ENCODE measurements around the genes LPCAT2, MT4 and MT2A.

DNA sequence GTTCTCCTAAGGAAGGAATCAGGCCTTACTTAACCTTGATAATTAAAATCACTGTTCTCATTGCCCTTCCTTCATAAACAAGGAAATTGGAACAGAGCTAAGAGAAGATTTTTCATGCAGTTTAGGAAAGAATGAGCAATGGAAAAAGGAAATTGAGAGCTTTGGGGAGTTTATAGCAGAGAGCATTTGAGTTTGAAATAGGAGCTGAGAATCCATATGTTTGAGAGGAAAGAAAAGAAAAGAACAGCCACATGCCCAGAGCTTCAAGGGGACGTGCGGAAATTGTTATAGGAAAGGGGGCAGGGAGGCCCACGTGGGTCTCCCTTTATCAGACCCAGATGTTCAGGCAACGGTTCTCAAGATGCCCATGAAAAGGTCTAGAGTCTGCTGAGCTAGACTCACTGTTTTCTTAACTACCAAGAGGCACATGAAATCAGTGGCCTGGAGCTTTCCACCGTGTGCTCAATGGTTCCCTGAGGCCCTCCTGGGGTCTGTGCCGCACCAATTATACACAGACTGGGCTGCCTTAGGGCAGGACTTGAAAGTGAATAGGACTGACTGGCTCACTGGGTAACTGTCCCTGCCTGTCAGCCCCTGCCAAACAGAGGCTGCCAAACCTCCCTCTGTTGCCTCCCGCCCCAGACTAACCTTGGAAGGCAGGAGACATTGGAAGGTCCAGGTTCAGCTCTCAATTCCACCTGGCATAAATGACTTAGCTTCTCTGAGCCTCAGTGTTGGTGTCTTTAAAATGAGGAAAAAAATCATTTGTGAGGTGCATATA, 31.3 kb downstream of the CHD9 start:
- RRBS = no CpG with 5 or more reads among the region's 7 CpGs

- RRBS = no CpG with 5 or more reads among the region's 4 CpGs
Observed at GRCh38 chr16:53286100-53286555, 148.1 kb upstream of the RBL2 start.

- RRBS = 42% methylated on average over 4 of the region's 9 CpGs
Observed at GRCh38 chr16:54064770-54065286, 221.8 kb downstream of the IRX3 start.

DNA sequence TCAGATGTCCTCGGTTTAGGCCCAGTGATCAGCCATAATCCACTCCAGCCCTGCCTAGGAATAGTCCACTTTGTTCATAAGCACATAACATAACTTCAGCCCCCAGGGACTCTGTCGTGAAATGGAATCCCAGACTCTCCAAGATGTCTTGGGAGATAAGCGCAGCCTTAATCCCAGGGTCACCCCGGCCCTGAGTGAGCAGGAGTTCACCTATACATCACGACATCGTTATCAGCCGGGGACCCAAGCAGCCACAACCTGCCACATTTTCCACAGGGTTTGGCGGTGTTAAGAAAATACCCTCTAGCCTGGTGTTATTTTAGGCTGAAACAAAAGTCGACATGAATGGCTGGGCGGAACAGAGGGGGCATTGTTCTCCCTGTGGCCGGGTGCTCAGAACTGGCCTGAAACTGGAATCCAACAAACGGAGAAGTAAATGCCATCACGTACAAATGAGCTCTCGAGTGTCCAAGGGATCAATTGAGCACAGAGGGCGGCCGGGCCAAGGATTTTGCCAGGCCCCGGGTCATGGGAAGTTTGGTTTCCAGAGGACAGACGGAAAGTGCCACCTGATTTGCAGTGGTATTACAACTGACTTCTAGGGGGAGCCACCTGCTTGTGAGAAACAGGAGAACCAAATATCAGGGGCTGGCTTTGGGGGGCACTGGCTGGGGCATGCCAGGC, 145.8 kb upstream of the IRX3 start:
- RRBS = 9% methylated on average over 3 of the region's 18 CpGs

DNA sequence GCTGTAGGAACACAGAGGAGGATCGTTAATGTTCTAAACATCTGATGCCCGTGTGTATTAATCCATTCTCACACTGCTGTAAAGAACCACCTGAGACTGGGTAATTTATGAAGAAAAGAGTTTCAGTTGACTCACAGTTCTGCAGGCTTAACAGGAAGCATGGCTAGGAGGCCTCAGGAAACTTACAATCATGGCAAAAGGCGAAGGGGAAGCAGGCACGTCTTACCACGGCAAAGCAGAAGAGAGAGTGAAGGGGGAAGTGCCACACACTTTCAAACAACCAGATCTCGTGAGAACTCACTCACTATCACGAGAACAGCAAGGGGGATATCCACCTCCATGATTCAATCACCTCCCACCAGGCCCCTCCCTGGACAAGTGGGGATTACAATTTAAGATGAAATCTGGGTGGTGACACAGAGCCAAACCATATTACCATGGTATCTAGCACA, 56.7 kb upstream of the IRX5 start:
- RRBS = no CpG with 5 or more reads among the region's 7 CpGs

DNA sequence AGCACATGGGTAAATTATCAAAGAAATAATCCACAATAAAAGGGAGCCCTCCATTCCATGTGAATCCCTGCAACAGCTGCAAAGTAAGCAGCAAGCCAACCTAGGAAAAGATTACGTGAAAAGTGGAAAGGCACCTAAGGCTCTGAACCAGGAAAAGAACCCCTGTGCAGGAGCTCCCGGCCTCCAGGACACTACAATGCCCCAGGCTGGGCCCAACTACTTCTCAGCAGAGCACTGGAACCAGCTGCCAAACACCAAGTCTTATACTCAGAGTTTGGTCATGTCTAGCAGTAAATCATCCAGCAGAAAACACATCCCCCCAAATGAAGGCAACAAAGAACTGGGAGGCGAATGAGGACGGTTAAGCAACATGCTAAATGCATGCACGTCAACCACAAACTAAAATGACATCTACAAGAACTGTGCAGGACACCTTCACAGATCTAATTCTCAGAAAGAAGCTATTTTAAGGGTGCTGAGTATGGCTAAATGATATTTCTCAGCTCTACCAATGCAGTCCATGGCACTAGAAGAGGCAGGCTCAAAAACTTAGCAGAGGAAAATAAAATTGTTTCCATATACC, 7.7 kb upstream of the IRX5 start:
- RRBS = no CpG with 5 or more reads among the region's 5 CpGs

- RRBS = 6% methylated on average over 13 of the region's 25 CpGs
Observed at GRCh38 chr16:55370847-55371493, 47.0 kb downstream of the IRX6 start.

GRCh38 chr16:55390893-55391258, 66.9 kb downstream of the IRX6 start:
- RRBS = no CpG with 5 or more reads among the region's 3 CpGs

- RRBS = 3% methylated on average over 16 of the region's 54 CpGs
Observed at GRCh38 chr16:55508760-55509527, at the start of gene LPCAT2. Gene LPCAT2 (plus strand): TSS chr16:55509072.

- RRBS = no CpG with 5 or more reads among the region's 10 CpGs
Observed at GRCh38 chr16:56102520-56102862, 88.8 kb upstream of the GNAO1 start.

- RRBS = 4% methylated on average over 5 of the region's 34 CpGs
Observed at GRCh38 chr16:56191987-56192565, 787 bp downstream of the GNAO1 start.

DNA sequence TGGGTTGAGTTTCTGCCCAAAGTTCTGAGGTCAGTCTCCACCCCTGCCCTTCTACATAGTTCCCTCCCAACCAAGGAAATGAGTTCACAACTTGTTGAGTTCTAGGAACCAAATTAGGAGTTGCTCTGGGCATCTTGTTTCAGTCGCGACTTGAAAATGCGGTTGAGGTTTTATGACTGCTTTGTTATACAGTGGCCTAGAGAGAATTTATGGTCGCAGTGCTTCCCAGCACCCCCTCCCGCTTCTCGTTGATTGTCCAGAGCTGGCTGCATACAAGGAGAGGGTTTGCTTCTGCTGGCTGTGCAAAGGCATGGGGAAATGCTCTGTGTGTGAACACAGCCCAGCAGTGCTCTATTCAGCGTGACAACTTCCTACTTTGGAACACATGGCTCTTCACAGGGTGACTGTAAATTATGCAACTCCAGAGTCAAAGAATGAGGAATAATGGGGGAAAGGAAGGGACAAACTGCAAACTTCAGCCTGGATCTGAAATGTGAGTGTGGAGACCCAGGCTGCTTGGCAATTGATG, 20.3 kb downstream of the GNAO1 start:
- RRBS = no CpG with 5 or more reads among the region's 7 CpGs

DNA sequence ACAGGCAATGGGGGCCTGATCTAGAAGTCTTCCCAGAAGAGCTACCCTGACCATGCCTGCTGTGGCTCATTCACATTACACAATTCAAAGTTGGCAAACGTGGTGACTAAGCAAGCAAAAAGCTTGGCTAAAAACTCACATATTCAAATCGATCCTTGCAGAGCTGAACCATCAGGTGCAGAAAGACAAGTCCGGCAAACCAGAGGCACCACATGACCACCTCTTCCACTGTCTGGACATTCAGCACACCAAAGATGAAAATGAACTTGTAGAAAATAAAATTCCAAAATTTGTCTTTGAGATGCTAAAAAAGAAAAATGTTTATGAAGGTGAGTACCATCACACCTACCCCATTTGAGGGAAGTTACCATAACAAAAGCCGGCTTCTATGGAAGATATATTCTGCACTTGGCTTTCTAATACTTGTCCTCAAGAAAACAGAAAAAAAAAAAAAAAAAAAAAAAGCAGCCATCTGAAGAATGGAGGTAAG, 16.0 kb downstream of the AMFR start:
- RRBS = no CpG with 5 or more reads among the region's 4 CpGs

DNA sequence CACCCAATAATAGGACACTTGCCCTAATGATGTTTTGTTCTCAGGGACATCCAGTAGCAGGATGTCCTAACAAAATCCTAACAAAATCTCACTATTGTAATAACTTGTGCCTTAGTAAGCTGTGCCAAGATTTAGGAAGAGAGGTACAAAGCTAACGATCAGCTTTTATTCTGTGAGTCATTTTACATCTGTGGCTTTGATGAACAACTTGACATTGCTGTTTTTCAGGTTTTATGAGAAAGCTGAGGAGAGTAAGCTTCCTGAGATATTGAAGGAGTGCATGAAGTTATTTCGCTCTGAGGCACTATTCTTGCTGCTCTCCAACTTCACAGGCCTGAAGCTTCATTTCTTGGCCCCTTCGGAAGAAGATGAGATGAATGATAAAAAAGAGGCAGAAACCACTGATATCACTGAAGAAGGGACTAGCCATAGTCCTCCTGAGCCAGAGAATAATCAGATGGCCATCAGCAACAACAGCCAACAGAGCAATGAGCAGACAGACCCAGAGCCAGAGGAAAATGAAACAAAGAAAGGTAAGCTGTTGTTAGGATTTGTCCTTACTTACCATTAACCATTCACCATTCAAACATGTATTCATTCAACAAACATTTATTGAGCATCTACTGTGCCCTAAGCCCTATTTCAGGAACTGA, 19.0 kb downstream of the OGFOD1 start:
- RRBS = no CpG with 5 or more reads among the region's 3 CpGs

DNA sequence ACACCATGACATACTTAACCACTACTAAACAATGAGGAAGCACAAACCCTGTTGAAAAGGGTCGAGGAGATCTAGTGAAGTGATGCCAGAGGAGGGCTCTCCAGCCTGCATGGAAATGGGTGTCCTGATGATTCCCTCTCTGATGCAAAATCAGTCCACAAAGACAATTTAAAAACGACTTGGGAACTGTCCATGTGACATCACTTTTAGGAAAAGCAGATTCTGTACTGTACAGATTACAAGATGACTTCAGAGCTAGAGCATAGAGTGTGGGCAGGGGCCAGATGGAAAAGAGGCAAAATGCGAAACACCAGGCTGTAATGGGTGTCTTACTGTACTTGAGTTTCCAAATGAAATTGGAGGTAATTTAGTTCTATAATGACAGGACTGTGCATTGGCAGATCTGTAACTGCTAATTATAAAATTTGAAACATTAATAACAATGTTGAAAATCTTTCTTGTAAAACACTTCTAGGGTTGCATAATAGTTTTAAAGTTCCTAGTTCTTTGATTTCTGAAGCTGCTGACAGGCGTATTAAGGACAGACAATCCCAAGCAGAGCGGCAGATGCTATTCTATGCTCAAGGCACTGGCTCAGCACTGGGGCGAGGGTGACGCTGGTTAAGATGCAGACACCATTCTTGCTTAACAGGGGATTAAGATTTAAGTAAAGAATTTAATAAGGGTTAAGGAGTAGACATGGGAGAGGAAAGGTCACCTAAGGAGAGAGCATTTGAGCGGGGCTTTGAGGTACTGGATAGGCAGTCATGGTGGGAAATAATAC, 29.5 kb downstream of the OGFOD1 start:
- RRBS = no CpG with 5 or more reads among the region's 8 CpGs

DNA sequence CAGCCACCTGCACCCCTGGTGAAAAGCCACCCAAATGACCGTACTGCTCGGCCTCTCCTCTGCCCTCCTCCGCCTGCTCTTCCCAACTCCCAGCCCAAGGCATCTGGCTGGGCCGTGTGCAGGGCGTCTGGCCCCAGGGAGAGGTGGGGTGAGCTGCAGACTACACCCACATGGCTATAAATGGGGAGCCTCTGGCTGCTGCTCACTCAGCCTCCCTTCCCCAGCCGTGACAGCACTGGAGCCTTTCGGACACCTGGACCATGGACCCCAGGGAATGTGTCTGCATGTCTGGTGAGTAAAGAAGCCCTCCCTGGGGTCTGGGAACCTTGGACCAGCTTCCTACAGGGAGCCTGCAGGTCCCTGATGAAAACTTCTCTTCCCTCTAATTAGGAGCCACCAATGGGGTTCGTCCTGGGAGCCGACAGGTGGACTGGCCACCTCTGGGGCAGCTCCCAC, at the start of gene MT4:
TSS of gene MT4 (plus strand) at position 205 of the 456 bp plus-strand sequence.
- RRBS = no CpG with 5 or more reads among the region's 9 CpGs

- RRBS = 3% methylated on average over 20 of the region's 72 CpGs
Observed at GRCh38 chr16:56607769-56609030, at the start of gene MT2A. Gene MT2A (plus strand): TSS chr16:56608584.

DNA sequence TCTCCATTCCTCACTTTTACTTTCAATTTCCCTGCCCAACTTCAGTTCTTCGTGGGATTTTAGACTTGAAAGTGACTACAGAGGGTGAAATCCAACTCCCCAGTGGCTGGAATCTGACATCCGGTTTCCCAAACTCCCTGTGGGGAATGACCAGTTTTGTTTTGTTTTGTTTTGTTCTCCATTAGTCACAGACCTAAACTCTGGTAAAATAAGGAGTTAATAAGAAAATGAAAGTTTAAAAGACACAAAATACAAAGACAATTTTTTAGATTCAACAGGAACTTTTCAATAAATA, 1.3 kb downstream of the MT2A start:
- RRBS = no CpG with 5 or more reads among the region's 2 CpGs

DNA sequence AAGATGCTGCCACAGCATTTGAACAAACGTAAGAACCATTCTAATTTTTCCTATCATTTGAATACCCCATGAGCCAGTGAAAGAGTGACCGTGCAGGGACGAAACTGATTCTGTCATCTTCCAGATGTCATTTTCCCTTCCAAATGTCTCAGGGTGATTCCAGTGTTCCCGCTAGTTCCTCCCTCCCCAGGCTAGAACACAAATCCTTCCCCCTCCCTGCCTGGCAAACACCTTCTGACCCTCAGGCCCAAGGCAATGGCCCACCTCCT, 2.6 kb downstream of the MT2A start:
- RRBS = no CpG with 5 or more reads among the region's 4 CpGs

DNA sequence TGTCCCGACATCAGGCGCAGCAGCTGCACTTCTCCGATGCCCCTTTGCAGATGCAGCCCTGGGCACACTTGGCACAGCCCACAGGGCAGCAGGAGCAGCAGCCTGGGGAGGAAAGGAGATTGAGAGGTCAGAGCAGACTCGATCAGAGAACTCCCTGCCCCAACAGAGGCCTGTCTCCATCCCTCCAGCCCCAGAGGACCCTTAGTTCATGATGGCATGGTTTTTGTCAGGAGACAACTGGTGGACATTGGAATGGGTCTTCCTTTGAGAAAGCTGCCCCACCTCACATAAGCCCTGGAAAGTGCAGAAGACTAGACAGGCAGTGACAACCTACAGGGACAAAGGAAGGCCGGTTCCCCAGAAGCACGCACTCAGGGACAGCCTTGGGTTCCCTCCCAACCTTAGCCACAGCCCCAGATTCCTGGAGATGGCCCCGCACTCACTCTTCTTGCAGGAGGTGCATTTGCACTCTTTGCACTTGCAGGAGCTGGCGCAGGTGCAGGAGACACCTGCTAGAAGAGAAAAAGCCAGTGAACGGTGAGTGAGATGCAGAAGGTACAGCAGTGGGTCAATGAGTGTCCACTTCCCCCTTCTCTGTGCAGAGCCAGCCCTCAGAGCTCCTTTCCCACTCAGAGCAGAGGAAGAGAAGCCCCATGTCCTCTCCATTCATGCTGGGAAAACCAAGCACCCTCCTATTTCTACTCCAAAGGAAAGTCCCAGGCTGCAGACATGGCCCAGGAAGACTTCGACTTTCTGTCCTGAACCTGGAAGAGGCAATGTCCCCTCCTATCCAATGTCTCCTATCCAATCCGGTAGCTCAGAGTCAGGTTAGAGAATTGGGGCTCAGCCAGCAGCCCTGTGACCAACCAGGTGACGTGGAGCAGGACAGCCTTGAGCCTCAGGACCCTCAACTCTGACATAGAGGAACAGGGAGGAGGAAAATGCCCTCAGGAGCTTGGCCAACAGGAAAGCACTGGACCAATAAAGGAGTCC, 700 bp downstream of the MT1G start:
- RRBS = no CpG with 5 or more reads among the region's 12 CpGs